Right cardiac atrium (tissue), 1 donor: ENCODE measurements around a stretch of chr18.

DNA sequence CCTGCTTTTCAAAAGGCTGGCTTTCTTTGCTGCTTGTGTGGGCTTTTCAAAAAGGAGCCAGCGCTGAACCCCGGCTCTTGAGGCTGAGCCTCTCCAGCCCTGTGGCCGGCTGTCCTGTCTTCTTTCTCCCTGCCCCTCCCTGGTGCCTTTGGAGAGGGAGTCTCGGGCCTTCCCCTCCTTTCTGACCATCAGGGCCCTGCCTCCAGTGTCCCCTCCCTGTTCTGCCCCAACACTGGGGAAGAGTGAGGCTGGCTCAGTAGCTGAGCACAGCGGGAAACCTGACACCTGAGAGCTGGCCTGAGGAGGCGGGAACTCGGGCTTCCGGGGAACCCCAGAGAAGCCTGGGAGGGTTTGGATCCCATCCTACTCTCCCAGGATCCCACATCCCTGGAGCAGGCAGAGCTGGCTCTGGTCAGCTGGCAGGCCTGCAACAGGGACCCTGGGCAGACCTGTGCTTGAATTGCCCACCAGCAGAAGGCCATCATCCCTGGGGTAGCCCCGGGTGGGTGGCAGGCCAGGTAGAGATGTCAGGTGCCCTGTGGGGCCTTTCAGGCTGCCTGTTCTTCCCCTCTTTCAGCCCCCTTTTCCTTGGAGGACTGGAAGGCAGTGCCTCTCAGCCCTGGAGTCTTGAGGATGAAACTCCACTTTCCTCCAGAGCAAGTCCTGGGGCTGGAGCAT, 91.2 kb downstream of the RNF165 start:
- PRO-cap: no peak

DNA sequence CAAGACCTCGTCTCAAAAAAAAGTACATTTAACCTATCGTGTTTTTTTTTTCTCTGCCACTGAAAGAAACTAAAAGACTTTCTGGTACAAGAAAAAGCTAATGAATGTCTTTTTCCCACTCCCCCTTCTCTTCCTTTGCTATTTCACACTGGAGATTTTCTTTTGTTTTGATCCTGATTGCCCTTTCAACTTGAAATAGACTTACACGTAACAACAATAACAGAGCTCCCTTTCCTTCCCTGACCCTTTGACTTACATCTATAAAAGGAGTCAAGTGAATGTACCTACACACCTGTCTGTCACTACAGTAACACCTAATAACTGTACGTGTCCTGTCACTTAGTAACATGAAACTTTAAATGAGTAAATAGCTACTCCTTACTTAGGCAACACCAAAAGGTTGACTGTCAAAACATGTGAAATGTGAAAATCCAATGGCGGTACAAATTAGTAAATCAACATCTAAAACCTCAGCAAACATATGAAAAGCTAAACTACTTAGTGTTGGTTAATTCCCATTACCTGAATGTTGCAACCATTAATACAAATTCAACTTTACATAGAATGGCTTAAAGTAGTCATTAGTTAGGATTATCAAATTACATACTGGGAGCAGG, 66.5 kb upstream of the ST8SIA5 start:
- PRO-cap: no peak

DNA sequence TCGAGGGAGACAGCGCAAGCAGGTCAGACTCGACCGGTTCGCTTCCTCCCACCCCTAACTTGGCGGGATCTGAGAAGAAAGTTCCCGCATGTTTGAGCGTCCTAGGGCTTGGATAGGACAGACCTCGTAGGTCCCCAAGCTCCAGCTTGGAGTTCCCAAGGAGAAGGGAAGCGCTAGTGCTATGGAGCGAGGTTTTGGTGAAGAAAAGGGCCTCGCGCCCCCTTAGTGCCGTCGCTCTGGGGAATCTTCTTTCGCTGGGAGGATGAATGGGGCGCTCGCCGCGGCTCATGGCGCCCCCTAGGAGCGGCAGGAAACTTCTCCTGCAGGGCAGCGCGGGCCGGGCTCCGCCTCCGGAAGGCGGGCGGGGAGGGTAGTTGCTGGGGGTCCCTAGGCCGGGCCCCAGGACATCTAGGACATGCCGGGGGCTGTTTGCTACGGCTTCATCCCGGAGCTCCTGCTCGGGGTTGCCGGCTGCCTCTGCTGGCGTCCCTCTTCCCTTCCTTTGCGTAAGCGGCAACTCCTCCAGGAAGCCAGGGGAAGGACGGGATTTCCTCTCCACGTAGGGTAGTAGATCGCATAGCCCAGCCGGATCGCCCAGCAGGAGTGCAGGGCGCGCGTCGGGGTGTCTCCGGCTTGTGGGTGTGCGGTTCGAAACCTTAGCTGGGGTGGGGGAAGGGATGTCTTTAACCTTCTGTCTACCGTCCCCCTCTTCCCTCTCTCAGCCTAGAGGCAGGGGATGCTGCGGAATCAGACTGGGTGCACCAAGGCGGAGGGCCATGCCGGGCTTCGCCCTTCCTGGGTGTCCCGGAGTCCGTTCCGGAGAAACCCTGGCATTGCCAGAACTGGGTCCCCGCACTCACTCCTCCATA, 11.9 kb upstream of the SKOR2 start:
- PRO-cap: no peak

- PRO-cap: no peak
These were observed 766 bp downstream of the SMAD2 start for GRCh38 chr18:47929658-47930127.

GRCh38 chr18:47931774-47932180, 1.3 kb upstream of the SMAD2 start:
- PRO-cap: no peak

DNA sequence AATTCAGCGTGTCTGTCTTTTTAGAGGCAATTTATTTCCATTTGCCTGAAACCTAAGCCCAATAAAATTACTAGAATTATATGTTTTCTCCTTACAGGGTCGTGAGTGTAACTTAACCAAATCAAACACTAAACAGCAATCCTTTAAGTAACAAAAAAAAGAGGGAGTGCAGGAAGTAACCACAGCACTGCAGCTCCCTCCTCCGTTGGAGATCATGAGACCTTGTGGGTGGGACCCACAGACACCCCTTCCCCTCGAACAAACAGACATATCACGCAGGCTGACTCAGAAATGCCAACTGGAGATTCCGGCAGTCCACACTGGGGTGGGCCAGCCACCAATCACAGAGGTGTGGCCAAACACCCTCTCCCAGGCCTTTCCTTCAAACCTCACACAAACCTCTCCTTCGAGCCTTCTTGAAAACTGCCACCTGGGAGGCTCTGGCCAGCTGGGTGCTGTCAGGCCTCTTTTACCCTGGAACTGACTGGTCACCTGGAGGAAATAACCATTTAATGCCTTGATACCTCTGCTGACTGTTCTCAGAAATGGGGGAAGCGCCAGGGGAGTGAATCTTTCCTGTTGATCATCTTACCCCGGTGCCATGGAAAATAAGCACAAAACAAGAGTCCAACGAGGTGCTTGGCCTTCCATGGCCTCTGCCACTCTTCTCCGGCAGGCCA, 207.2 kb upstream of the SMAD2 start:
- PRO-cap: no peak

DNA sequence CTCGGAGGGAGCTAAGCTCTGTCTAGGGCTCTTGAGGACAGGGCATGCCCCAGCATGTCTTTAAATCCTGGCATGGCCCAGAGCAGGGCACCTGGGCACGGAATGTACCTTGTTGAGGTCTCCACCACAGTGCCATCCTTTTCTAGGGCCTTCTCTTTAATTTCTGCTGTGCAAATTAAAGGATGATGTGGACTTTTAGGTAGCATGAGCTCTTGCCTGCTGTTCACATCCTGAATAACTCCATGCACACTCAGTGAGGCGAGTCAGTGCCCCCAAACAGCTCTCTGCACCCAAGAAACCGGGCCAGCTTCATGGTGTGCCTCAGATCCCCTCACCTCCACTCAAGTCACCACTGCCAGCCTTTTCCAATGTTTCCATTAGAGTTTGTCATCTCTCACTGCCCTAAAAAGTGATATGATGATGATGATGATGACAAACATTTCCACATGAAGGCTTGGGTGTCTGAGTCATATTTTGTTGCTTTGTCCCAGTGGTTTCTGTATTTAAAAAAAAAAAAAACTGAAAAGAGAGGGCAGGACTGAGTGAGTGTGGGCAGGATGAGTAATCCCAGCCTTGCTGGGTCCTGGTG, 78.9 kb downstream of the ZBTB7C start:
- PRO-cap: no peak

GRCh38 chr18:48408739-48409047, 490 bp downstream of the ZBTB7C start:
- PRO-cap: no peak

DNA sequence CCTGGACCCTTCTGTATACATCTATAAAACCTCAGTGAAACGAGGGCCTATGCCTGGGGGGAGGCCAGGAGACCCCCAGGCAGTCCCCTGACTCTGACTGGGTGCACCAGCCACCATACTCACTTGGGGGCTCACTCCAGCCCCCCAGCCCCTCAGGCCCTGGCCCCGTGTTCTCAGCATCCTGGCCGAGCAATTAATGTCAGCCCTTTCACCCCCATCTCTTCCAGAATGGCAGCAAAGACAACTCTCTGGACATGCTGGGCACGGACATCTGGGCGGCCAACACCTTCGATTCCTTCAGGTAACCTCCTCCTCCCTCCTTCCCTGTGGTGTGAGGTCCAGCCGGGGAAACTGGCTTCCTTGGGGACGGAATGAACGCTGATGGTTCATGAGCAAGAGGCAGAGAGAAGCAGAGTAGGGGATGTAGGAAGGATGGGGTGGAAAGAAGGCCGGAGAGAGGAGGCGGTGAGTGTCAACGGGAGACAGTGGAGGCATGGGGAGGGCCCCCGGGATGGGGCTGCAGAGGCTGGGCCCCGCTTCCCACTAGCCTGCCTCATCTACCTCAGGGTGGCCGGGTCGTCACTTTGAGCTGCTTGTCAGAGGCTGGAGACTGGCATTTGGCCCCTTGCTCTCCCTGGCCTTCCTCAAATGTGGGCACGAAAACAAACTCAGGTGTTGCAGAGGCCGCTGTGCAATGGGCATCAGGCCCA, 124.8 kb downstream of the CTIF start:
- PRO-cap: no peak

DNA sequence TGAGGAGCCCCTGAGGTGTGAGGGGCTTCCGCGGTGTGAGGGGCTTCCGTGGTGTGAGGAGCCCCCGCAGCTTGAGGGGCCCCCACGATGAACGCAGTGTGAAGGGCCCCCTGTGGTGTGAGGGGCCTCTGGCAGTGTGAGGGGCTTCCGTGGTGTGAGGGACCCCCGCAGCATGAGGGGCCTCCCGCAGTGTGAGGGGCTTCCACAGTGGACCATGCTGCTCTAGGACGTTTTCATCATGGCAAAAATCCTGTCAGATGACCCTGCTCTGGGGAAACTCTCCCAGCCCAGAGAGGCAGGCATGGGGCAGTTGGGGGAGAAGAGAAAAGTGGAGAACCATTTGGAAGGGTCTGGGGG, 191.8 kb downstream of the CTIF start:
- PRO-cap: no peak

DNA sequence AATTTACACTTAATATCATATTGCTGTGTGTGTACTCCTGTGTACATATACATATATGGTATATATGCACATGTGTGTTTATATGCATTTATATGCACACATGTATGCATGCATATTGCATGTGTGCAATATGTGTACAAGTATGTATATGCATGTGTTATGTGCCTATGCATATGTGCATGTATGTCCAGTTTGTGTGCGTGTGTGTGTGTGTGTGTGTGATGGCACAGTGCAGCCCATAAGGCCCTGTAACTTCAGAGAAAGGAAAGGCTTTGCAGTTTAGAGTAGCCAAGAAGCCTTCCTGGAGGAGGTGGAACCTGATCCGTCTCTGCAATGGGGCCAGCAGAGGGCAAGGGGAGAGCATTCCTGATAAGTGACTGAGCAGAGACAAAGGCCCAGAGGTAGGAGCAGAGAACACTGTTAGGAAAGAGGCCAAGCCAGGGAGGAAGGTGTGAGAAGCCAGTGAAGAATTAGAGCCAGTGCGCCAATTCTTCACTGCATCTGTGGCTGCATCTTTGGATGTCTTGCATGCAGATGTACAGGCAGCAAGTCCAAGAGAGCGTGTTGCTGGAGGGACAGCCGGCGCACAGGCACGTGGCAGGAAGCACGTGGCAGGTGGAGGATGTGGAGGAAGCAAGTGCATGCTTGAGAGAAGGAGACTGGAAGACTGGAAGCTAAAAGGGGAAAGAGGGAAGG, 196.2 kb downstream of the CTIF start:
- PRO-cap: no peak

GRCh38 chr18:48798706-48799435, 151.9 kb downstream of the SMAD7 start:
- PRO-cap: no peak

- PRO-cap: no peak
These were observed 131.6 kb downstream of the SMAD7 start for GRCh38 chr18:48818823-48819897.

- PRO-cap: no peak
These were observed 125.4 kb downstream of the SMAD7 start for GRCh38 chr18:48825314-48825825.

DNA sequence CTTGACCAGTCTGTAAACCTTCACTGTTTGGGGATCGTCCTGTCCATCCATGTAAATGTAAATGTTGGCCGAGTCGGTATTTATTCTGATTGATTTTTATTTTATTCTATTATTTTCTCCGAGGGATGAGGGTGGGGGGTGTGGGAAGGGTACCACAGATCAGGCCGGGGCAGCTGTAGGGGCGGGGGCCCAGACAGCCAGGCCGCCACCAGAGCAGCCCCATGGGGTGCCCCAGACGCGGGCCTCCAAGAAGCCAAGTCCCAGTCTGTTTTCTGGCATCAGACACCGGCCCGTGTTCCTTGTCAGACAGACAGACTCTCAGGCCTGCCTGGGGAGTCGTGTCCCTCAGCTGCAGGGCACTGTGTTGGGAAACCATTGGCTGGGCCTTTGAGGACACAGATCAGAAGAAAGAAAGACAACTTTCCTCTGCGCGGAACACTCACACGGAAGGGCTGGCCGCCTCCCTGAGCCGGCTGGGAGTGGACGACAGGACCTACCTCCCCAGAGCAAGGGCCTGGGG, 88.1 kb downstream of the SMAD7 start:
- PRO-cap: no peak

GRCh38 chr18:48878264-48878791, 72.4 kb downstream of the SMAD7 start:
- PRO-cap: unidirectional peak, plus-strand start at chr18:48878670

- PRO-cap: no peak
These were observed 18.3 kb downstream of the SMAD7 start for GRCh38 chr18:48932495-48932755.

GRCh38 chr18:48950759-48950951, 110 bp downstream of the SMAD7 start:
- PRO-cap: no peak

GRCh38 chr18:48951335-48951570, 488 bp upstream of the SMAD7 start:
- PRO-cap: no peak

DNA sequence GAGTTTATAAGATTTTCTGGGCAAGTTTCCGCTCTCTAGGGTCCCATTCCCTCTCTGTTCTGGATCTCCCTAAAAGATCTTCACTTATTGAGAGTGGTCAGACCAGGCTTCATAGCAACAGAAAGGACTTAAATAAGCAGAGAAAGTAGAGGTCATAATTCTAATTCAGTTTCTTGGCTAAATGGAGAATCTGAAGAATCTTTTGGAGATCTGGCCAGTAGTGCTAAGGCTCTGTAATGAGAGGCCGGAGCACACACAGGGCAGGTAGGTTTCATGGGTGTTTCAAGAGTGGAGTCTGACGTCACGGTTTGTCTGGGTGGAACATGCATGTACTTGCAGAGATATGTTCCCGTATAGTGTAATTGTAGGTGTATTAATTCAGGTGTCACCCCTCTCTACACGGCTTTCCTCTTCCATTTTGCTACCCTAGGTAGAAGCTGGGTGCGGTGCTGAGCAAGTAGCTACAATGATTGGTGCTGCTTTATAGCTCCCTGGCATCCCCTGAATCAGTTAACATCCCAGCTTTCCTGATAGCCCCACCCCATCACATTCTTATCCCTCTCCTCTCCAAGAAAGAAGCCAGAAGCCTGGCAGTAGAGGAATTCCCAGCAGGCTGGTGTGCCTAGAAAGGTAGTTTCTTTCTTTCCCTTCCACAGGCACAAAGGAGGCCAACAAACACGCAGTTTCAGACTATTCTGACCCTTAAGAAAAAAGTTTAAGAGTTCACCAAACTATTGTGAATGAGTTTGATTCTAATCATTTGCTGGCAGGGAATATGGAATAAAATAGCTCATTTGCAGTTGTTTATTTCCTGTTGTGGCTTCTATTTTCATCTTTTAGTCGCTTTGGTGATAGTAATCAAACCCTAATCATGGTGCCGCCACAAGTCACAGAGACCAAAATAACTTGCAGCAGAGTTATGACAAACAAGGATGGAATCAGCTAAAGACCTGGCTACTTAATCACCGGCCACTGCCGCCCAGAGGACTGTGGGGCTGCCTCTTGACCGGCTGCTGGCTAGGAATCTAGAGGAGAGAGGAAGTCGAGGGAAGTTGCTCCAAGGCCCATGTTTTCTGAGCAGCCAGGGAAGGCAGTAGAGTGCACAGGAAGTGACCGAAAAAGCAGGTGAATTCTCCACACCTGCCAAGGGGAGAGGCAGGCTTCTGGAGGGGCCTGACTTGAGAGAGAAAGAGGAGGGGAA, 4.7 kb upstream of the SMAD7 start:
- PRO-cap: no peak